HT1080 (cell line): Measurements from ENCODE around the genes TRAPPC2L and ZNF778.

RAMPAGE:
- cytosol, long total RNA = no peak
- long total RNA = no peak
- nucleus, long total RNA = no peak
These were observed 14.3 kb downstream of the PIEZO1 start for GRCh38 chr16:88770392-88771476.

DNA sequence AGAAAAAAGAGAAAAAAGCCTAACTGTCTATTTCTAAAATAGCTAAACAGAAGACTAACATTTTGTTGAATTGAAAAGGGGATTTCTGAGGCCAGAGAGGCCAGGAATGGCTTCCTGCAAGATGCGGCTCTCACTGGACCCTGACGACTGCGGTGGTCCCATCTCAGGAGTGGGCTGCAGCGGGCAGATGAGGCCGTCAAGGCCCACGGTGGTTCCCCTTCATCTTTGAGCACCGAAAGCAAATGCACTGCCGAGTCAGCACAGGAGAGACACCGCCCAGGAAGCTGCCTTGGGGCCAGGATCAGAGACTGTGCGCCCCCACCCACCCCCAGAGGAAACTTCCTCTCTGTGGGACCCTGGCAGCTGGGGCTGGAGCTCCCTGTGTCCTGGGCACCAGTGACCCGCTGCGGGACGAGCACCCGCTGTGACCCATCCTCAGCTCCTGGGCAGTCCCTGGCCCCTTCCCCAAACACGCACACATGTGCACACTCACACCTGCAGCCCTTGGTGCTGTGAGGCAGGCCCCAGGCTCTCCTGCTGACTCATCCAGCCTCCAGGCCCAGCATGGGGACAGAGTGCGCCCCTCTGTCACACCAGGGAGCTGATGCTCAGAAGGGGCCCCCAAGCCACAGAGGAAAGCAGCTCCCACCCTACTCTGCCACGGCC, 3.9 kb downstream of the PIEZO1 start:
RAMPAGE:
- cytosol, long total RNA = no peak
- long total RNA = no peak
- nucleus, long total RNA = no peak

DNA sequence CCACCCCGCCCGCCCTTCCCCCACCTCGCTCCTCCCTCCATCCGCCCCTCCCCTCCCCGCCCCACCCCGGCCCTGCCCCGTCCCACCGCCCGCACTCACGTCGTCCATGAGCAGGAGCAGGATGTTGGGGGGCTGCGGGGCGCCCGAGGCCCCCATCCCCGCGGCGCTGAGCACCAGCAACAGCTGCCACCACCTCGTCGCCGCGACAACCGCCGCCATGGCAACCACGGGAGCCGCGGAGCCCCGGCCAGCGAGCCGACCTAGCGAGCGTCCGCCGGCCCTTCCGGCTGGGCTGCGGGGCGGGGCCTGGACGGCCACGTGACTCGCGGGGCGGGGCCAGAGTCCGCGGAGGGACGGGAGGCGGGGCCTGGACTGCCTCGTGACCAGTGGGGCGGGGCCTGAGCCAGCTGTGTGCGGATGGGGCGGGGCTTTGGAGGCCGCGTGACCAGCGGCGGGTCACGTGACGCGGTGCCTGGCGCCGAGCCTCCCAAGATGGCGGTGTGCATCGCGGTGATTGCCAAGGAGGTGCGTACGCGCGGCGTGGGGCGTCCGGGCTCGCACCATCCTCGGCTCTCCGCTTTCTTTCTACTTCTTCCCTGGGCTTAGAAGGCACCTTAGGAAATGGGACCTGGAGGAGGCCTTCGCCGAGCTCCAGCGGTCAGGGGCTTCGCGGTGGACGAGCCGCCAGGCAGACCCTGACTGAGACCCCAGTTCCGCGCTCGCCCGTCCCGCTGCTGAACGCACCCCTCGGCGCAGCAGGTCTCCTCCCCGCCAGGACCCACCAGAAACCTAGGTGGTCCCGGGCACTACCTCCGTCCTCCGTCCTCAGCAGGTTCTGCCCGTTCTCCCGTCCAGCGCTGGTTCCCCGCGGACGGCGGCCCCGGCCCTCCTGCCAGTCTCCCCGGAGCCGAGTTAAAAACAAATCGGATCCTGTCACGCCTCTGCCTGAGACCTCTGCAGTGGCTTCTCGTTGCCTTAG, at the start of gene TRAPPC2L:
Gene TRAPPC2L, plus strand, starts transcription at position 469 of the 979 bp plus-strand sequence.
RAMPAGE:
- cytosol, long total RNA = start-site peak on the plus strand centred at position 475 of the sequence, 21 bp wide, 859 and 429 reads in 2 replicates
- long total RNA = start-site peak on the plus strand centred at position 474 of the sequence, 23 bp wide, 900 reads
- nucleus, long total RNA = start-site peak on the plus strand centred at position 477 of the sequence, 22 bp wide, 144 and 103 reads in 2 replicates

RAMPAGE:
- cytosol, long total RNA = no peak
- long total RNA = no peak
- nucleus, long total RNA = no peak
These were observed 5.0 kb upstream of the PABPN1L start for GRCh38 chr16:88871217-88872163.

GRCh38 chr16:88882481-88883030, 16.1 kb upstream of the PABPN1L start:
RAMPAGE:
- cytosol, long total RNA = no peak
- long total RNA = no peak
- nucleus, long total RNA = no peak

GRCh38 chr16:88900565-88901062, 34.2 kb upstream of the PABPN1L start:
RAMPAGE:
- cytosol, long total RNA = no peak
- long total RNA = no peak
- nucleus, long total RNA = no peak

DNA sequence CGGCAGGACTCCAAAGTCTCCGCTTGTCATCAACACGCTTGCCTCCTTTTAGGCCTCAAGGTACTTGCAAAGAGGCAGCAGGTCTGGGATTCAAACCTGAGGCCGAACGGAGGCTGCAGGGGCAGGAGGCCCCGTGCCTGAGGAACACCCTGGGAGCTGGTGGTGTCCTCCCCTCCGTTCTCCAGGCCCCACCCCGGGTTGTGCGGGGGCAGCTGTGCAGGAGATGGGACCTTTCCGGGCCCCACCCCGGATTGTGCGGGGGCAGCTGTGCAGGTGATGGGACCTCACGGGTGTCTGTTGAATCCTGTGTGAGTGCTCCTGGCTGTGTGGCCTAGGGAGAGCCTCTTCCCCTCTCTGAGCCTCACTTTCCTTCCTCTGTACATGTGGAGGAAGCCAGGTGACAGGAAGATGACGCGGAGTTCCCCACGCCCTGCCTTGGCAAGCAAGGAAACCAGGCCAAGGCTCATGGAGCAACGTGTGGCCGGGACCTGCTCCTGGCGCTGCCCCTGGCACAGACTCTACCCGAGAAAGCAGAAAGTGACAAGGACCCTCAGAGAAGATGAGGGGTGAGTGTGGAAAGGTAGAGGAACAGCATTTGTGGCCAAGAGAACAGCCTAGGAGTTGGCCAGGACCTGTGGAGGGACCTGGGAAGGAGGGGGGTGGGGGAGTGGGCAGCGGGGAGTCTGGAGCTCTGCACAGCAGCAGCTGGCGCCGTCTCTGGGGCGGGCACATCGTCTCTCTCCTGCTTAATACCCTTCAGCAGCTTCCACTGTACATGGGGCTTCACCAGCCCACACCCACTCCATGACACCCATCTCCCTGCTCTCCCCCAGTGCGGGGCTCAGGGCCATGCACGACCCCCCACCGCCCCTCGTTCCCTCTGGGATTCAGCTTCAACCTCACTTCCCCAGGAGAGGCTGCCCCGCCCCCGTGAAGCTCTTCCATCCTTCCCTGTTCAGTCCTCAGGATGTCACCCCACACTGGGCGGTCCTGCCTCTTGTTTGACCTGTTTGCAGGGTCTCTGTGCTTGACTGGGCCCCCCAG, 38.3 kb upstream of the PABPN1L start:
RAMPAGE:
- cytosol, long total RNA = no peak
- long total RNA = no peak
- nucleus, long total RNA = no peak

RAMPAGE:
- cytosol, long total RNA = no peak
- long total RNA = no peak
- nucleus, long total RNA = no peak
These were observed 7.1 kb upstream of the CBFA2T3 start for GRCh38 chr16:88983600-88984944.

DNA sequence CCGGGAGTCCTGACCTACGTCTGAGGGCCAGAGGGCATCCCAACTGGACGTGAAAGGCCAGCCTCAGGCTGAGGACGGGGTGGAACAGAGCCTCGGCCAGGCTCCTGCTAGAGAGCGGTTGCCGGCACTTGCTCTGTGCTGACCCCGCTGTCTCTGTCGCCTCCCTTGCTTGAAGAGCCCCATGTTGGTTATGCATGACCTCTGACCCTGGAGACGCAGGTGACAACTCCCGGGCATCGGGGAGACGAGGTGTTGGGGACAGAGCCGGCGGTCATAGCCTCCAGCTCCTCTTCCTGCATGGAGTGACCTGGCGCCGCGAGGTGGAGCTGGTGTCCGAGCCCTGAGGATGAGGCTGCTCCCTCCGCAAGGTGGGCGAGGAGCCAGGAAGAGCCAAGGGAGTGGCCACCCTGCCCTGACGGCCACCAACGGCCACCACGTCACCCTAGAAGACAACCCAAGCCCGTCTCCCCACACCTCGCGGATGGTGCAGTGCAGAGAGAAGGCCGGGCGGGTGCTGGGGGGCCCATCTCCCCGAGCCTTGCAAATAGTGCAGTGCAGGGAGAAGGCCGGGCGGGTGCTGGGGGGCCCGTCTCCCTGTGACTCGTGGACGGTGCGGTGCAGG, 40.3 kb upstream of the ACSF3 start:
RAMPAGE:
- cytosol, long total RNA = no peak
- long total RNA = no peak
- nucleus, long total RNA = no peak

DNA sequence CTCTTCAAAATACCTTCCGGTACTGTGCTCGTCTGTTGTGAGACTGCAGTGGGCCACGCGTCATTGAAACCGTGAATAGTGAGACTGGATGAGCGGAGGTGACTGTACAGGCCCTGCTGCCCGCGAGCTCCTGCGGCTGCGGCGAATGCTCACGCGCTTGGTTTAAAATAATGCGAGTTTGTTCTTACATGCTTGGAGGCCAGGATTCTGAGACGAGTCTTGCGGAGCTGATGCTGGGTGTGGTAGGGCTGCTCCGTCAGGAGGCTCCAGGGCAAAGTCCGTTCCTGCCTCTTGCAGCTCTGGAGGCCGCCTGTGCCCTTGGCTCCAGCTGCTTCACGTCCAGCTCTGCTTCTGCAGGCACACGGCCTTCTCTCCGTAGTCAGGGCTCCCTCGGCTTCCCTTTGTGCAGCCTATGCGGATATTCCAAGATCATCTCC, 9.5 kb downstream of the ACSF3 start:
RAMPAGE:
- cytosol, long total RNA = no peak
- long total RNA = no peak
- nucleus, long total RNA = no peak

DNA sequence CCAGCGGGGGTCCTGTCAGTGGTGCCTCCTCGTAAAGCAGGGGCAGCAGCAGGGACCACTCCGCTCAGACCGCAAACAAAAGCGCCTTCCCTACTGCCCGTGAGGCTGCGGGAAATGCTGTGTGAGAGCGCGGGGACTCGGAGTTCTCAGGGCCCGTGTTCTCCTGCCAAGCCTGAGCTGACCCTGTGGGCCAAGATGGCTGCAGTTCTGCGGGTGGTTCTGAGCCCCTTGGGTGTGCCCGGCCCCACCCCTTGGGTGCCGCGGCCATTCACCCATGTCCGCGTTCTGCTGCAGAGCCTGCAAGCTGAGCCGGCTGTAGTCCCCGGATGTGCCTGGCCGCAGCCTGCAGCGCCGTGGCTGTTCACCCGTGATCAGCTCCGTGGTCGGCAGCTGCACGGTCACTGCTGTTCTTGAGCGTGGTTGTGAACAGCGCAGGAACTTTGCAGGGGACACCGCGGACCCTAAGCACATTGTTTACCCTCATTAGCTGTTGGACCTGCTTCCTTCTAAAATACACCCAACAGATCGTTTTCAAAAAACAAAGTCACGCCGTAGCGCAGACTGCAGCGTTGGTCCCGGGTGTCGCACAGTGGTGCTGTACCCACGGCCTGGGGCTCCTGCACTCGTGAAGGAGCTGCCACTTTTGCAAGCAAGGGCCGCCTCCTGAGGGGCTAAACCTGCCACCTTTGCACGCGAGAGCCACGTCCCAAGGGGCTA, 20.1 kb downstream of the ACSF3 start:
RAMPAGE:
- cytosol, long total RNA = no peak
- long total RNA = no peak
- nucleus, long total RNA = no peak

GRCh38 chr16:89192964-89193735, 7.2 kb downstream of the SLC22A31 start:
RAMPAGE:
- cytosol, long total RNA = no peak
- long total RNA = no peak
- nucleus, long total RNA = no peak

RAMPAGE:
- cytosol, long total RNA = no peak
- long total RNA = start-site peak on the minus strand at chr16:89217629-89217659, 28 reads; start-site peak on the plus strand at chr16:89217710-89217749, 49 reads
- nucleus, long total RNA = no peak
These were observed at the start of gene ZNF778 for GRCh38 chr16:89217220-89218213. Gene ZNF778, plus strand, starts transcription at chr16:89217703.

DNA sequence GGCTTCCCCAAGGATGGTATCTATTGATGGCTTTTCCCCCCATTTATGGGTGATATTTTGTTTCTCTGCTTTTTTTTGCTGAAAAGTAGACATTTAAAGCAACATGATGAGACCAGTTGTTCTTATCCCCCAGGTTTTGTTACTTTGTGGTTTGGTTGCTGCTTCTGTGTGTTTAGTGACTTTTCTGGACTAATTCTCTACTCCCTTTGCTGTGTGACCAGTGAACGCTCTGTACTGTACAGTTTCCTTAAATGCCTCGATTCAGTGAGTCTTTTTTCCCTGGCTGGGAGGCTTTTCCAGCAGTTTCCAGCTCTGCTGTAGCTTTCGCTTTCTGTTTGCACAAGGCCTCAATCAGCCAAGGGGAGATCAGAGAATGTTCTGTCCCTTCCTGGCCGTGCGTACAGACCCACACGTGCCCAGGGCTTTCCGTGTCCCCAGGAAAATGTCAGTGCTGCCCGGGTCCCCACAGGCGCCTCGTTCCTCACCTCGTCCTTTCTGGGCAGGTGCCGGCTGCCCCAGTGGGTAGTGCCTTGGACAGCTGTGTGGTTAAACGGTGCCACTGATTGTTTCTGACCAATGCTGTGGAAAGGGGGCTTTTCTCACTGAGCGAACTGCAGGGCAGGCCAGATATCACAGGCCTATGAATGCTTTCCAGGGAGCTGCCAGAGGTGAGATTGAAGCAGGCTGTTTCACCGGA, 44.1 kb downstream of the ZNF778 start:
RAMPAGE:
- cytosol, long total RNA = no peak
- long total RNA = no peak
- nucleus, long total RNA = no peak

RAMPAGE:
- cytosol, long total RNA = no peak
- long total RNA = no peak
- nucleus, long total RNA = no peak
These were observed 52.9 kb downstream of the ZNF778 start for GRCh38 chr16:89270071-89271175.

RAMPAGE:
- cytosol, long total RNA = no peak
- long total RNA = no peak
- nucleus, long total RNA = no peak
These were observed 67.6 kb downstream of the ZNF778 start for GRCh38 chr16:89285076-89285576.

GRCh38 chr16:89286071-89286390, 68.5 kb downstream of the ZNF778 start:
RAMPAGE:
- cytosol, long total RNA = no peak
- long total RNA = no peak
- nucleus, long total RNA = no peak

RAMPAGE:
- cytosol, long total RNA = no peak
- long total RNA = no peak
- nucleus, long total RNA = no peak
These were observed 78.7 kb downstream of the ZNF778 start for GRCh38 chr16:89295823-89296950.

GRCh38 chr16:89296957-89297524, 79.5 kb downstream of the ZNF778 start:
RAMPAGE:
- cytosol, long total RNA = no peak
- long total RNA = no peak
- nucleus, long total RNA = no peak

GRCh38 chr16:89316792-89317447, 99.4 kb downstream of the ZNF778 start:
RAMPAGE:
- cytosol, long total RNA = no peak
- long total RNA = no peak
- nucleus, long total RNA = no peak